Placental pericyte (primary cell): Measurements from ENCODE around the genes EIF4G3, ECE1 and CELA3B.

DNA sequence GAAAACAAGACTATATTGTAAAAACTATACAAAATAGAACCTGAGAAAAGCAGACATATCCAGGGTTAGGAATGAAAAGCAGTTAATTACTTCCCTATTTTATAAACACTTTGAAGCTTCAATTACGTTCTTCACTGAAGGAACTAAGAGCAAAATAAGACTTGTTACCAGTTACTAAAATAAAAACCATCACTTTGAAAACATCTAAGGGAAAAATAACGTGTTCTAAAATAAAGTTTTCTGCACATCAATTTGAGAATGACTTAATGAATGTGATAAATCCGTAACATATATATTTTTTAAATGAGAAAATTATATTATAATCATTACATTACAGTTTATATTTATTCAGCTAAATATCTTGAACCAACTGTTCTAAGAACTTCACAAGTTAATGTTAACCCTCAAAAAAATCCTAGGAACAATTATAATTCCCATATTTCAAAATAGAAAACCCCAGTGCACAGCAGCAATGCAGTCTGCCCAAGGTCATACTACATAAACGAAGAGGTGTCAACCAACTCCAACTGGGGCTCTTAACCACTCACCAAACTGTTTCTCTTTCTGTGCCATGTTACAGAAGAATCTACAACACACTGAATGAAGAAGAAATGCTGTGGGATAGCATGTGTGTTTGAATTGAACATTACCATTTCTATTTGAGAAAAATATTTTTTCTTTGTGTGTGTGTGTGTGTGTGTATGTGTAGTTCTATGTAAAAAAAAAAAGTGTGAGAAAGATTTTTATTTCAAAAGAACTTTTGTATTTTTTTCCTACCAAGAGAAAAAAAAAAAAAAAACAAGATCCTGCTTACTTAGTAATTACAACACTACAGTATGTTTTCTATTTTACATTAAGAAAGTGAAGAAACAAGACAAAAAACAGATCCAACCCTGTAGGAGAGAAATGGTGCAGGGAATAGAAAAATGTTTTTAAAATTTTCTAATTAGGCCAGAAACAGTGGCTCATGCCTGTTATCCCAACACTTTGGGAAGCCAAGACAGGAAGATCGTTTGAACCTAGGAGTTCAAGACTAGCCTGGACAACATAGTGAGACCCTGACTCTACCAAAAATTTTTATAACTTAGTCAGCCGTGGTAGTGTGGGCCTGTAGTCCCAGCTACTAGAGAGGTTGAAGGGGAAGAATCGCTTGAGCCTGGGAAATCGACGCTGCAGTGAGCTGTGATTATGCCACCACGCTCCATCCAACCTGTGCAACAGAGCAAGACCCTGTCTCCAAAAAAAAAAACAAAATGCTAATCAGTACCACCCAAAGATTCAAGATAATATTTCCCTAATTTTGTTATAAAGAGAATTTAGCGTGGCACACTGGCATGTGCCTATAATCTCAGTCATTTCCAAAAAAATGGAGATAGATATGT is 35.5 kb downstream of the EIF4G3 start:
- CAGE, long polyA plus RNA, result no peak

DNA sequence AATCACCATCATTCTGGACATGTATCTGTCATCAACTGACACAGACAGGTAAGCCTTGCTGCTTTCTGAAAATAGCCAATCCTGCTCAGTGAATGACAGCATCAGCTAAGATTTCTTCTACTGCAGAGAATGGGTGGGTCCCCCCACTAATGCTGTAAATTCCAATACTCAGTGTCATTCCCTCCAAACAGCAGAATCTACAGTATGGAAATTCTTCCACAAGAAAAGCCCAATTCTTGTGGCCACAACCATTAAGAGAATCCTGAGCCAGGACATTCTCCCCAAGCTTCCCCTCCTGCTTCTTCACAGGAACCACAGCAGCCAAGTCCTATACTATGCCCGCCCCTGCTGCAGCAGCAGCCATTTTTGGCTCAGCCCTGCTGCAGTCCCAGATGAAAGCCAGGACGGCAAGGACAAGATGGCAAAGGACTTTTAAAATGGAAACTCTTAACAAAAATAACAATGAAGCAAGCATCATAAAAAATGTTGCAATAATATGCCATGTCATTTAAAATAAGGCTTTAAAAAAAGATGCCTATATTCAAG is 26.8 kb downstream of the EIF4G3 start:
- CAGE, long polyA plus RNA, result no peak

- CAGE, long polyA plus RNA, result no peak
These were observed at the start of gene EIF4G3 for GRCh38 chr1:21176763-21177286. Gene EIF4G3, minus strand, starts transcription at chr1:21176897.

DNA sequence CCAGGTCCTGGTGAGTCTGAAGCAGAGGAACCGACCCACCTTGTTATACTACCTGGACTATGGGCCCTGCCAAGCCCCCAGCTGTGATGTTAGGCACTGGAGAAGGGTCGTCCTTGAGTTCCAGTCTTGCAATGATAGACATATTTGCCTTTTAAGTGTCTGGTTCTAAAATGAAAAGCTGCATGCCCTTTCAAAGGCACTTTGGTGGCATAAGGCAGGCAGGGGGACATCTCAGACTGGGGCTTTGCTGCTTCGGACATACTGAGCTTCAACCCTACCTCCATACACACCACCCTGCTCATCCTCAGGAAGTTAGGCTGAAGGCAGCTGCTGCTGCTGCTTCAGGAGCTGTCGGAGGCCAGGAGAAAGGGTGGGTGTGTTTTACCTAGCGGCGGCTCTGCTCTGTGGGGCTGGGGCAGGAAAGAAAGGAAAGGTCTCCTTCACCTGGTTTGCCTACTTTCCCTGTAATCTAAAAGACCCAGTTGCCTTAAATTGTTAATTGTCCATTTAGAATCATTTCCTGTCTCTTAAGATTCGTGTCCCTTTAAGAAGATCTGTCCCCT is 19.3 kb downstream of the ECE1 start:
- CAGE, long polyA plus RNA, result no peak

GRCh38 chr1:21278957-21279875 is 11.0 kb downstream of the ECE1 start:
- CAGE, long polyA plus RNA, result no peak

DNA sequence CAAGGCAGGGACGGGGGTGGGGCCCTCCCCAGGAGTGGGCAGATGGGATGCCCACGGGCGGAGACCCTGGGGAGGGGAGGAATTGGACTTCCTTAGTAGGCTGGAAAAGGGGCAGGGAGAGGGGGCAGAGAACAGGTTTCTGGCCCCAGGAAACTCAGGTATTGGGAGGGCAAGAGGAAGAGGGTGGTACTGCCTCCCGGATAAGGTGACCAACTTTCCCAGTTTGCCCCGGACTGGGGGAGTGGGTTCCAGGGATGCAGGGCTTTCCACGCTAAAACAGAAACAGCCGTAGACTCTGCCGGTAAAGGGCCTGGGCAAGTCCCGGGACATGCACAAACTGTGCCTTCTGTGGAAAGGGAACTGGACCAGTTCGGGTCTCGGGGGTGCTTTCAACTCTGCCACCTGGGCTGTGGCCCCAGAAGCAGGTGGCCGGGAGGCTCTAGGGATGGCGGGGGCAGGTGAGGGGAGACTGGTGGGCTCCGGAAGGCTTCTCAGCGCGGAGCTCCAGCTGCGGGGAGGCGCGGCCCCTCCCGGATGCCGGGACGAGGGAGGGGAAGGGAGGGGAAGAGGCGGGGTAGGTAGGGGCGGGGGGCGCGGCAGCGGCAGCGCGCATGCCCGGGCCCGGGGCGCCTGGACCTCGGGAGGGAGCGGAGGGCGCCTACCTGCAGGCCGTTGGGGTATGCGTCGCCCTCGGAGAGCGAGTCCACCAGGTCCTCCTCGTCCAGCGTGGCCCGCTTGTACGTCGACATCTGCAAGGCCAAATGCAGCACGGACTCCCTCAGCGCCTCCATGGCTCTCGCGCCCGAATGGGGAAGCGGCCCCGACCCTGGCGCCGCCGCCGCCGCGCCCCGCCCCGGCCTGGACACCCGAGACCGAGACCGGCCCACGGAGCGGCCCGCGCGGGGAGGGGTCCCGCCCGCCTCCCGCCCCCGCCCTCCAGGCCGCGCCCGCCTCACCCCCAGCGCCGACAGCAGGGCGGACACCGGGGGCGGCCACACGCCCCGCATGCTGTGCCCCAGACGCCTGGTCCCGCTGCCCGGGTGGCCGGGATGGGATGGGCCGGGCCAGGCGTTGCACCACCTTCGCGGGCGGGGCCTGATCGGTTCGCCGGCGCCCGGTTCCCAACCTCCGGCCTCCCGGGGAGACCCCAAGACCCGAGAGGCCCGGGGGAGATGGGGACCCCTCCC is at the start of gene ECE1:
TSS of gene ECE1 (minus strand) at position 1,056 of the 1,187 bp plus-strand sequence.
- CAGE, long polyA plus RNA, result no peak

GRCh38 chr1:21292657-21292983 is 2.4 kb upstream of the ECE1 start:
- CAGE, long polyA plus RNA, result no peak

DNA sequence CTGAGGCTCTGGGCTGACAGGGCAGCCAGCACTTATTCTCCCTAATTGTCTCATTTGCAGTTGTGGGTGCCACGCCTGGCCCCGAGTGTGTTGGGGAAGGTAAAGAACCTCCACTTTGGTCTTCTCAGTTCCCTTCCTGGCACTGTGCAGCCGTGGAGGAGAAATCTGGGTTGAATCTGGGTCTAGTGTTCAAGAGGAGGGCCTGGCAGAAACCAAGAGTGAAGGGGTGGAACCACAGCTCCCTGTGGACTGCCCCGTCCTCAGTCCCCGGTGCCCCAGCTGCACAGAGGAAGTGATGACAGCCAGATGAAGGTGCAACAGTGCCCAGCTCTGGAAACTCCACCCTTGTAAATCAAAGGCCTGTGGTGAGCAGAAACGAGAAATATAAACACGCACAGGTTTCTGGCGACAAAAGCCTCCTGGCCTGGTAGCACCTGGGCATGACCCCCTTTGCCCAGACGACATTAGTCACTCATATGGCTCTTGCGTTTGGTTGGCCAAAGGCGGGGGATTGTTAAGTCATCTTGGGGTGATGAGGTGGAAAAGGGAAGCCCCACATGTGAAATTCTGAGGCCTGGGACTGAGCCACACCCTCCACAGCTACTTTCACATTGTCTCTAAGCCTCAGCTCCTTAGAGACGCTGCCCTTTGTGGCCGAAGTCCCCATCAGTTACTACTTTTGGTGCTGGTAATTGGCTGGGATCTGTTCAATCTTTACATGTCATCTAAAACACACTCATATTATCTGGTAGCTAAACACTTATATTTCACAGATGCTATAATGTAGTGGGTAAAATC is 4.2 kb upstream of the ECE1 start:
- CAGE, long polyA plus RNA, result no peak

GRCh38 chr1:21295045-21295384 is 4.8 kb upstream of the ECE1 start:
- CAGE, long polyA plus RNA, result no peak

DNA sequence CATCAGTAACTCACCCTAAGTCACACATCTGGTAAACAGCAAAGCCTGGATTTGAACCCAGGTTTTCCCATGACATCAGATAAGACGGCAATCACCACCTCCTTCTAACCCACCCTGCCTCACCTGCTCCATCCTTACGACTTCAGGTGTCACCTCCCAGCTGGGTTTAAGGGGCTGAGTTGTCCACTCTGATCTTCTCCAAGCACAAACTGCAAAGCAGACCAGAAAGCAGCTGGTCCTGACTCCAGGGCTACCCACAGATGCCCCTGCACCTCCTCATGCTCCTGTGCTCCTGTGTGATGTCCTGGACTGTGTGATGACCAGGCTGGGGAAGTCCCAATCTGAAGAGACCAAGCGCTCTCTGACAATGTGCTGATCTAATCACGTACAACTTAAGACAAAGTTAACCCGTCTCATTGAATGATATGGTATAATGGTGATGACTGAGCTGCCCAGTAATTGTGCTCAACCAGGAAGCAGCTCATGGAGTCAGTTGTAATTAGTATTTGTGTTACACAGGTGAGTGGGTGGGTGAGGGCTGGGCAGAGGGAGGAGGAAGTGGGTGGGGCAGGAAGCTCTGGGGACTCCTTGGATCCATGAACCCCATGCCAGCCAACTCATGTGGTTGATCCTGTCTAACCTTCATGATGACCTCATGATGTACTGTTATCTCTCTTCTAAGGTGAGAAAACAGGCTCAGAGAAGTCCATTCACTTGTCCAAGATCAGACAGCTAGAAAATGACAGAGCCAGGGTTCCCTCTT is 8.6 kb upstream of the ECE1 start:
- CAGE, long polyA plus RNA, result no peak

DNA sequence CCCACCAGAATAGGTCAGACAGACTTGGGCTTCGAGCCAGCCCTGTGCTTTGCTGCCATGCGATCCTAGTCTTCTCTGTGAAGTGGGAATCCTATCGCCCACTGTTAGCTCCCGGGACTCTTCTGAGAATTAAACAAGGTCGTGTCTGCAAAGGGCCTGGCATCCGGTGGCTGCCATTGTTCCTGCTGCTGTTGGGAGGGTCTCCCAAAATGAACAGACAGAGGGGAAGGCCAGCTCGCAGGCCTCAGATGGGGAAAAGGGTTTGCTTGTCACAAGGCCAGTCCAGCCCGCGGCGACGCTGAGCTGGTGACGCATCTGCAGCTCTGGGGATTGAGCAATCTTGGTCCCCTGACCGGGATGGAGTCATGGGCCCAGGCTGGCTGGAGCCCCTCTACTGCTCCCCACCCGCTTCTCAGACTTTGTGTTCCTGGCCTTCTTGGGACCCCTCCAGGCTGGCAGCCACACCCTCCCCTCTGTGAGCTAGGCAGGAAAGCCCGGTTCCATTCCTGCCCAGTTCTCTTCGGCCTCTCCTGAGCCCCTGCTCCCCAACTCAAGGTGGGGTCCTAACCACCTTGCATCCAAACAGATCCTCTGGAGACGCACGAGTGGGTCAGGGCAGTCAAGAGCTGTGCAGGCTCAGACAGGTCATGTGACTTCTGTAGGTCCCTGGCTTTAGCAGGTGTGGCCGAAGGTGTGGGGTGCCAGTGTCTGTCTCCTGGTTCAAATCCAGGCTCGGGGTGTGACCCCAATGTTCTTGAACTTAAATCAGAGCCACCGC is 27.1 kb upstream of the ECE1 start:
- CAGE, long polyA plus RNA, result no peak

DNA sequence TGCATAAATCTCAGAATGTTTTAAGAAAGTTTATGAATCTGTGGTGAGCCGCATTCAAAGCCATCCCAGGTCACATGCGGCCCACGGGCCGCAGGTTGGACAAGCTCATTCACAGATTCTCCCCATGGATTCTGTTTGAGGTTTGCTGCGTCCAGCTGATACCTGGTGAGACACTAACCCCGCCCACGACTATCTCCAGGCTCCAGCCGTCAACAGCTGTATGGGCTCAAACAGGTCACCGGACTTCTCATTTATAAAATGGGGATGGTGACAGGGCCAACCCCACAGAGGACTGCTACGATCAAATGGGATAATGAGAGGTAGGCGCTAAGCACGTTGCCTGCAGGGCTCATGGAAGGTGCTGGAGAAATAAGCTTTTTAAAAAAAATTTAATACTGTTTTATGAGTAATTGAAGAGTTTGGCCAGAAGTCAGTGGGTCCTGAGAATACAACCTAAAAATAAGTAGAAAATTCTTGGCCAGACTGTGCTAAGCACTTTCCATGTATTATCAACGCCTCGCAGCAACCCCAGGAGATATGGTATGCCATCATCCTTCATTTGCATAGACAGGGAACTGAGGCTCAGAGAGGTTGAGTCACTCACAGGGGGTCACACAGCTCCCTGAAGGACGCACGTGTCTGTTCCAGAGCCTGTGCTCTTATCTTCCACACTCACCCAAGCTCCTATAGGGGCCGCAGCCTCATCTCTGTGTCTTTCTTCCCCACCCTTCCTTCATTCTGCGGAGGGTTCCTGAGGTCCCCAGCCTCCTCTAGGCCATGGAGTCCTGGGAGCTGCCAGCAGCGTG is 30.0 kb upstream of the ECE1 start:
- CAGE, long polyA plus RNA, result no peak

DNA sequence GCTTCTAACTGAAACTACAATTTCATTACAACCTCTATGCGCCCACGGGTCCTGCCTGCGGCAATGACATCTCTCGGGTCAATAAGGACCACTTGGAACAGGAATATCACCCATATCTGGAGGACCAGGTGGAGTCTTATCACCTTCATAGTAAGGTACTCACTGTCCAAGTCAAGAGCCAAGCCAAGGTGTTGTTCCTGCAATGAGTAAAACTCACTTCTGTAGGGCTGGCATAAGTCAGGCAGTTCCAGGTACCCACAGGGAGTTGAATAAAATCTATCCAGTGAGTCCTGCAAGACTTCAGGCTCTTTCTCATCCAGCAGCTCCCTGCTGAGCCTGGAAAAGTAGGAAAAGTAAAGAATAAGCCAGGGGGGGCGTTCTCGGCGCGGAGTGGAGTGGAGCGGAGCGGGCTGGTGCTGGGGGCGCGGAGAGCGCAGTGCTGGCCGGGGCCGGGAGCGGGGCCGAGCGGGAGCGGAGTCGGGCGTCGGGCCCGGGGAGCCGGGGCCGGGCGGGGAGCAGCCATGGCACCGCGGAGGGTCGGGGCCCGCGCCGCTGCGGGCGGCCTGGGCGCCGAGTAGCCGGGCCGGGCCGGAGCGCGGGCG is 12.2 kb upstream of the NBPF3 start:
- CAGE, long polyA plus RNA, result no peak

- CAGE, long polyA plus RNA, result no peak
These were observed 54.6 kb downstream of the USP48 start for GRCh38 chr1:21728311-21728830.

DNA sequence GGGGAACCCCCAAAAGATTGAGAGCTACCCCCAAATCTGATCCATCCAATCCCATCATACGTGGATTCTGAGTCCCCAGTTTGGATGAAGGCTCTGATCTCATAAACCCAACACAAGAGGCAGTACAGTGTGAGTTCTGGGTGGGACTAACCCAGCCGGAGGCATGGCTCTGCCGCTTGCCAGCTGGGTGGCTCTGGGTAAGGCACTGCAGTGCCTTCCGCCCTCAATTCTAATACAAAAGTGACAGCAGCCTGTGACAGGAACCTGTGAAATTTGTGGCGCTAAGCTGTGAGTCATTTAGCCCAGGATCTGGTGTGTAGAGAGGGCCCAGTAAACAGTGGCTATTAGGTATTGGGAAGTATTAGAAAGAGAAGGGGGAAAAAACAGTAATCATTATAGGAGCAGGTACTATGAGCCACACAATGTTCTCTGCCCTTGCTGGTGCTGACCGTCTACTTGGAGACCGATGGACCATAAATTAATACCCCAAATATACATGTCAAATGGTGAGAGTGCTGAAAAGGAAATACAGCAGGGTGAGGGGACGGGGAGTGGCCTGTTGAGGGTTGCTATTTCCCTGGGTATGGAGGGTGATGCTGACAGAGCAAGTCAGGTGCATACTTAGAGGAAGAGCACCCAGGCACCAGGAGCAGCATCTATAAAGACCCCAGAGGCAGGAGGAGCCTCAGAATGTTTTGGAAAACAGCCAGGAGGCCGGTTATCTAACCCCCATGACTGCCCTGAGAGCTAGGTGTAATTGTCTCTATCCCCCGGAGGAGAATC is 23.2 kb downstream of the HSPG2 start:
- CAGE, long polyA plus RNA, result no peak

- CAGE, long polyA plus RNA, result no peak
These were observed 11.0 kb downstream of the HSPG2 start for GRCh38 chr1:21926112-21926585.

DNA sequence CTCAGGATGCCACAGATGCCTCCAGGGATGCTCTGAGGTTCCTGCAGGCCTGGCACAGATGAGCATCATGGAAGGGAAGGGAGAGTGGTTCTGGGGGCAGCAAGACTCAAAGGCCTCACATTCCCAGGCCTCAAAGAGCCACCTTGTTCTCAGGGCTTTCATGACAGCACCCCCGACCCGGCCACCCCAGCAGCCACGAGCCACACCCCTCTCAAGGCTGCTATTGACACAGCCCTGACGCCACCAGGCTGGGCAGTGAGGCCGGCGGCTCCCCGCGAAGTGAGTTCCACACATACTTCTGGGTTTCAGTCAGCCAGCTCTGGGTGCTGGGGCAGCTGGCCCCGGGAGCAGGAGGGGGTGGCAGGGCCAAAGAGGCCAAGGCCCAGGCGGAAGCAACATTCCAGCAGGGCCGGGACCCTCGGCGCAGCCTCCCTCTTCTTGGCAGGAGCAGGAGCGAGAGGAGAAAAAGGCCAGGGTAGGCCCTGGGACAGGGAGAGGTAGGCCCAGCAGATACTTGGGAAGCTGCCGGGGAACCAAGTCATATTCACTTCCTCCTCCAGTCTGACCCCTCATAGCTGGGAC is 6.0 kb downstream of the HSPG2 start:
- CAGE, long polyA plus RNA, result no peak

- CAGE, long polyA plus RNA, result no peak
These were observed 3.1 kb upstream of the HSPG2 start for GRCh38 chr1:21940310-21940523.

- CAGE, long polyA plus RNA, result no peak
These were observed at the start of gene CELA3B for GRCh38 chr1:21976585-21977322. Gene CELA3B, plus strand, starts transcription at chr1:21977022.

- CAGE, long polyA plus RNA, result no peak
These were observed 39.8 kb downstream of the CDC42 start for GRCh38 chr1:22092081-22092990.